ENCODE measurements around a stretch of chr17.

DNA sequence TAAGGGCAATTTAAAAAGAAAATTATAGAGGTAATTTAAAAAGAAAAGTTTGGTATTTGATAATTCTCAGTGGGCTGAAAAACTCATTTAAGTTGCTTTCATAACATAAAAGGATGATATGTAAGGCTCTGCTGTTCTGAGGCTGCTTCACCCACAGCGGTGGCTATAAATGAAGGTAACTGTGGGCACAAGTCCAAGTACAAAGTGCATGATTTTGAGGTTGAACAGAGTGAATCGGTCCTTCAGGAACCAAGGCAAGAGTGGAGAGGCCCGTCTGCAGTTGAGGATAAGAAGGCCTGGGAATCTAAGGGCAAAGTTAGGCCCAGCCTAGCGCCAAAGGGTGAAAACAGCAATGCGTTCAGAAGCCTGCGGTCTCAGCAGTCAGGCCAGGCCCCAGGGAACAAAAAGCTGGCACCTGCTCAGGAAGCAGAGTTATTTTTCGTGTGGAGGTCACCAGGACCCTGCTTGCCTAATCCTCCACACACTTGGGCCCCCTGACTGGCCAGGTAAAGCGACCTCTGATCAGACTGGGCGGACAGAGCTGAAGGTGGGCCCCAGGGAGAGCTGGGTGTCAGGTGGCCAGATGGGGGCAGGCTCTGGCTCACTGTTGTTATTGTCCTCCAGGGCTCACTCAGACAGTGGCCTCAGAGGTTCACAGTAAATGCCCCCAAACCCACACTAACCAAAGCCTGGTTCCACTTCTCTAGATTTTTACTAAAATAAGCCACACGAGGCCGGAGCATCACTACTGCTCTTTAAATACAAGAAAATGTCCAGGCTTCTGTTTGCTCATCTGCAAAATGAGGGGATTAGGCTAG, 46.5 kb downstream of the TEX2 start:
- RRBS: no CpG with 5 or more reads among the region's 11 CpGs

DNA sequence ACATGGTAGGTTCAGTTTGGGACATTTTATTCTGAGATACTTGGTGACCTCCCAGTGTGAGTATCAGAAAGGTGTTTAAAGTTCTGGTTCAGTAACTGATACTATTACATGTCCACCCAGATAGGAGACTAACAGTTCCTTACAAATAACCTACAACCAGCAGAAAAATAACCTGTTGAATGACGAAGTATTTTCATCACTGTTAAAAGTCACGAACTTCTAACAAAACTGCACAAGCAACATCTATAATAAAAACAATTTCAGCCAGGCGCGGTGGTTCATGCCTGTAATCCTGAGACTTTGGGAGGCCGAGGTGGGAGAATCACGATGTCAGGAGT, 25.3 kb downstream of the TEX2 start:
- RRBS: no CpG with 5 or more reads among the region's 6 CpGs

DNA sequence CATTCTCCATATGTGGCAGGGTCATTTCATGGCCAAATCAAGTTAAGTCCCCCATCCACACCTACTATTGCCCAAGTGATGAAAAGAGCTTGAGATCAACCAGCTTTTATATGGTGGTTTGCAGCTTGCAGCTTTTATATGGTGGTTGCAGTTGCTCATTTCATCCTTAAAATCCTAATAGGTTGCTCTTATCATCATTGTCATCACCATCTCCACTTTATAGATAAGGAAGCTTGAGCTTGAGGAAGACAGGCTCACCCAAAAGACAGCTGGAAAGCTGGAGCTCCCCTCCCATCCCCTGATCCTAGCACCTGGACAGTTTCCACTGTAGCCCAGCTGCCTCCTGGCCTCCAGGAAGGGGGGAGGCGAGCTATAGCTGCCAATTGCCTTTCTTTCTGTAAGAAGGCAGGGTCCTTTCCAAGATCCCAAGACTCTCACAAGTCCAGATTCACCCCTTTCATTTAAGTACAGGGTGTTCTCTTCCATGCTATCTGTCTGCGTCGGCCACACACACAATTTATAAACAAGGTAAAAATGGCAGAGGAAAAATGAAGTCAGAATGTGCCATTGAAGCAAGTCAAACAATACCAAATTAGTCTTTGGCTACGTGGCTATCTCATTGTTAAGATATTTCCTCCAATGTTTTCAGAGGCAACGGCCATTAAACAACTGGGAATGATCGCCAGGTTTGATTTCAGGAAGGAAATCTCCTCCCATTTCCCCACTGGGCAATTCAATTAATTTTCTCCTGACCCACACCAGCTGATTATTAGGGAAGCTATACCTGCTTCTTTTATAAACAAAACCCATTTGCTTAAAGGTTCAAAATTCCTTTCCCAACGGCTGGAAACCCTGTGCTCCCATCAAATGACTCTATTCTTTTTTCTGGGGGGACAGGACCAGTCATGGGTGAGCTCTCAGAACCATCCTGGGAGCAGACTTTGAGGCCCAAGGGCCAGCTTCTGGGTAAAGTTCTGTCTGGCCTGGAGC, 63.2 kb downstream of the PECAM1 start:
- RRBS: no CpG with 5 or more reads among the region's 7 CpGs

DNA sequence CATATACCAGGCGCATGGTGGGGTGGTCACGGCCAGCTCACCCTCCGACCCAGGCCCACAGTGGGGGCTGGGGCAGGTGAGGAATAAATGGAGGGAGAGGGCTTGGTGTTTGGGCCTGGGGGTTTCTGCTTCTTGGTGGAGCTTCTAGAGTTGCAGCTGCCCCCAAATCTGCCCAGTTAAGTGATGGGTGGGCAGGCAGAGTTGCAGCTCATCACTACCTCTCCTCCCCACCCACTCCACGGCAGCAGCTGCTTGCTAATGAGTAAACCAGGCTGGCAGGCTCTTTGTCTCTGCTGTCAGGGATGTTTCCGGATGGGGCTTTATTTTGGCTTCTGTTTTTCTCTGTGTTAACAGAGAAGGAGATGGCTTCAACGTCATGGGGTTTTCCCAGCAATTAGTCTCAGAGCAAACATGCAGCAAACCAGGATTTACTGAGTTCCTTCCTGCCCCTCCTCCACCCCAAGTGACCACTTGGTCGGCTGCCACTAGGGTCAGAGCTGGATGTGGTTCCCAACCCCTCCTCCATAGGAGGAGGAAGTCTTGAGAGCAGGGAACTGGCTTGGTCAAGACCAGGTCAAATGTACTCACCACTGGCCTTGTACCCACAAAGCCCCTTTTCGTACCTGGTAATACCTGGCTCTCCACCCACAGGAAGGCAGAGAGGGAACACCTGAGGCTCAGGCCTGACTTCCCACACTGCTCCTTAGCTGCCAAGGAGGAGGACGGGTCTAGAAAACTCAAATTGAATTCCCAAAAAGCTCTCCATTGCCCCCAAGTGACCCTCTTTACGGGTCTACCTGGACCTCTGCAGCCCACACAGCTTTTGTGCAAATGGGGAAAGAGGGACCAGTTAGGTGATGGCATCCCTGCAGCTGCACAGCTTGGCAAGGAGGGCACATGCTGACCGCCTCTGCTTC, 46.3 kb downstream of the PECAM1 start:
- RRBS: no CpG with 5 or more reads among the region's 11 CpGs

DNA sequence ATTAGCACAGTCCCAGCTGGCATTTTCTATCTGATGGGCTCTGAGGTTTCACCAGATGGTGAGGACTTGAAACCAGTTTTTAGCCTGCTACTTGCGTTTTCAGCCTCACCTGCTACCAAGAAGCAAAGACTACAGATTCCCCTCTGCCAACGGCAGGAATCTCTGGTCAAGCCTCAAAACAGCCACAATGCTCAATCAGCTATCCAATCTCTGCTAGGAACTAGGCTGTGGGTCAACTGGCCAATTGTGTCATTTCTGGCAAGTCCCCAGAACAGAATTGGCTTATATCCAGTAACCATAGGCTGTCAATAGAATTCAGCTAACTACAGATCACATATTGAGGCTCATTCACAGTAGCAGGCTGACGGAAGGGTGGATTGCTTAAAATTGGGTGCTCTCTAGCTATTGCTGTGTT, 11.7 kb downstream of the PECAM1 start:
- RRBS: no CpG with 5 or more reads among the region's 3 CpGs

DNA sequence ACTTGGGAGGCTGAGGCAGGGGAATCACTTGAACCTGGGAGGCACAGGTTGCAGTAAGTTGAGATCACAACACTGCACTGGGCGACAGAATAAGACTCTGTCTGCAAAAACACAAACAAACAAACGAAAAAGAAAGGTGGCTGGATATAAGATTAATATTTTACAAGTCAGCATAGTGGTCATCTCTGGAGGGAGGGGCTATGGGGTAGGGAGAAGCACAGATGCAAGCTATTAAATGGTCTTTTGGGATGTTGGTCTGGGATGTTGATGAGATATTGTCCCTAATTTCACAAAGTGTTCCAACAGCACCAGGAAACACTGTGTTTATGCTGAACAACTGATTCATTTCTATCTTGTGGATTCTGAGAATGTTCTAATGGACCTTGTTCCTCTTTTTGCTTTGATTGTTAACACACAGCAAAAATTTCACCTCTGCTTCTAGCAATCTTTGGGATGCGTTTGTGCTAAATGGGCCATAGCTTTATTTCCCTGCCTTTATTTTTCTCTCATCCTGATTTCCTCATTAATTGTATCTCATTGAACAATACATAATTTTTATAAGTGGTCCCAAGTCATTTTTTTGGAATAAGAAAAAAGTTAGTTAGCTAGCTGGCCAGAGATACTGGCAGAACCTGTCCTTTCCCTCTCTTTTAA, 9.7 kb downstream of the PECAM1 start:
- RRBS: no CpG with 5 or more reads among the region's 3 CpGs

DNA sequence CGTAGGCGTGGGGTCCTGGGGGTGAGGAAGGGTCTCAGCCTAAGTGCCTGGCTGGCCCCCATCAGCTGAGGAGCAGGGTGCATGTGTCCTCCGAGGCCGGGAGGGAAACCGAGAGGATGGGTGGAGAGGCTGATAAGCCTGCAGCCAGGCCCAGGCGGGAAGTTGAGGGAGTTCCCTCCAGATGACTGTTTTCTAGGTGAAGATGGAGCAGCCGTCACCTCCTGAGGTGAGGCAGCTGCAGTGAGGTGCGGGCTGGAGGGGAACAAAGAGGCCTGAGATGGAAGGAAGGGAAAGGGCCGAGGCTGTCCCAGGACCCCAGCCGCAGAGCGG, 3.1 kb downstream of the PECAM1 start:
- RRBS: no CpG with 5 or more reads among the region's 11 CpGs

DNA sequence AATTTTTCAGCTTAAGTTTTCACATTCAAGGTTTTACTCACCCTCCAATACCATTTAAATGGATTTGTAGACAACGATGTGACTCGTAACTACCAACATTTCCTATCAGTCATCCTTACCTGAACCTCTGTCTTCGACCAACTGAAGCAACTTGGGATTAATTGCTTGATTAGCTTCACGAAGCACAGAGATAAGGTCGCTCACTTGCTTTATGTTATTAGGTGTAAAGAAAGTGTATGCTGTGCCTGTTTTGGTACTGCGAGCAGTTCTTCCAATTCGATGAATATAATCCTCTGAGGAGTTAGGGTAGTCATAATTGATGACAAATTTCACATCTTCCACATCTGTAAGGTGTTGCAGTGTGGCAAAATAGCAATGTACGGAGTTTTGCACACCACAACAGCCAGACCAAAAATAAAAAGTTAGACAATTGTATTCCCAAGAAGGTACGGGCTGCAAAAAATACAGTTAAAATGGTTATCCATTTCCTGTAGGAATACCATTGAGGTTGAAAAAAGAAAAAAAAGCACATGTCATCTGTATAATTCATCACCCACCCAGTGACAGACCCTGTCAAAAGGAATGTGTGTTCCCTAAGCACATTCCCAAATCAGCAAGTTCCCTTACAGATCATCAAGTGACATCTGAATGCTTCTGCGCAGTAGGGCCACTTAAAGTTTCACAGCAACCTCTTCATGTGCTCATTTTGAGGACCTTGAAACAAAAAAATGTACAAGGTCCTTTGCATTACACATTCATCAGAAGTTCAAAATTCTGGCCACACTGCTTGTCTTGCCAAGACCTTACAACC, 3.8 kb upstream of the POLG2 start:
- RRBS: no CpG with 5 or more reads among the region's 10 CpGs

DNA sequence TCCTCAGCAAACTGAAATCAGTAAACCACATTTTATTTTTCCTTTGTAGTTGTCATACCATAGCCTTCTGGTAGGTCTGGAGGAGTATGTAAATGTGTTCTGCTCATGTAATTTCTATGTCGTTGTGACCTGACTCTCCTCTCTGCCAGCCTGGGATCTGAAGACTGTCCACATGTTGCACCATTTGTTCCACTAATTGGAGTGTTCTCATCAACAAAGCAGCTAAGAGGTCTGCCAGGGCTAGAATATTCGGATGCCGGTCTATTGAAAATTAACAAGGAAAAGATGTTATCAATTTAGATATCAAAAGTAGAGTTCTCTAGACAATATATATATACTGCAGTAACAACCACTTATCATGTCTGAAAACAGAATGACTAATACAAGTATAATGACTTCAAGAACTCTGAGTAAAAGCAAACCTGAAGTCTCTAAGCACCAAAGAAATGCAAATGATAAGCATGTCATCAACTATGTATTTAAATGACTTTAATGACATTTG, 74.0 kb downstream of the CEP95 start:
- RRBS: no CpG with 5 or more reads among the region's 3 CpGs

DNA sequence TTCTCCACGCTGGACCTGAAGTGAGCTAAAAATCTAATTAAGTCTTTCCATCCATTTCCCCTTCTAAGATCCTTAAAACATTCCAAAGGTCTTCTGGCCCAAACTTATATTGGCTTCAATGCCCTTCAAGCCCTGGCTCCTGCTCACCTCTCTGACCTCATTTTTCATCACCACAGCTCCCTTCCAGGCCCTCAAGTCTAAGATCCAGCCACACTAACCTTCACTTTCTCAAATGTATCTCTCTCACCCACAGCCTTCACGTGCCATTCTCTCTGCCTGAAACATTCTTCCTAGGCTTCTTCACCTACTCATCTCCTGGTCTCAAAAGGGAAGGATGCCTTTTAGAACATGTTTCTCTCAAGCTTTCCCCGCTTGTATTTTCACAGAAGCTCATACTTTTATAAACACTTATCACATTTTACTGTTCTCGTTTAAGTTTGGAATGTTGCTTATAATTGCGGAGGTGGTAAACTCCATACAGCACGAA, 50.3 kb downstream of the SMURF2 start:
- RRBS: no CpG with 5 or more reads among the region's 6 CpGs

GRCh38 chr17:64922908-64923508, 3.7 kb upstream of the LRRC37A3 start:
- RRBS: no CpG with 5 or more reads among the region's 7 CpGs

GRCh38 chr17:65036920-65037951, 19.3 kb downstream of the GNA13 start:
- RRBS: no CpG with 5 or more reads among the region's 7 CpGs

DNA sequence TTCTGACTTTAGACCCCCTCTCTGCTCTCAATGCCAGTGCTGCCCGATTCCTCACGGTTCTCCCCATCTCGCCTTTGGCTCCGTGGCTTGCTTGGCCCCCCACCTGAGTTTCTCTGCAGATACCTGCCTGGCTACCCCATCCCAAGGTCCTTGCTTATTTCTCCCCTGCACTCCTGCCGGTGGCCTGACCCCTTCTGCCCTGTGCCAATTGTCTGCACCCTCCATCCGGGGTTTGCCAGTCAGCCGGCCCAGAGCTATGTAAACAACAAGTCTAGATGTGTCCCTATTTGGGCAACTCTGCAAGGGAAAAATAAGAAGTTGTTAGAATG, 46.4 kb downstream of the RGS9 start:
- RRBS: 79% methylated on average over 2 of the region's 7 CpGs

- RRBS: no CpG with 5 or more reads among the region's 3 CpGs
These were observed 108.1 kb downstream of the AXIN2 start for GRCh38 chr17:65453344-65453783.

DNA sequence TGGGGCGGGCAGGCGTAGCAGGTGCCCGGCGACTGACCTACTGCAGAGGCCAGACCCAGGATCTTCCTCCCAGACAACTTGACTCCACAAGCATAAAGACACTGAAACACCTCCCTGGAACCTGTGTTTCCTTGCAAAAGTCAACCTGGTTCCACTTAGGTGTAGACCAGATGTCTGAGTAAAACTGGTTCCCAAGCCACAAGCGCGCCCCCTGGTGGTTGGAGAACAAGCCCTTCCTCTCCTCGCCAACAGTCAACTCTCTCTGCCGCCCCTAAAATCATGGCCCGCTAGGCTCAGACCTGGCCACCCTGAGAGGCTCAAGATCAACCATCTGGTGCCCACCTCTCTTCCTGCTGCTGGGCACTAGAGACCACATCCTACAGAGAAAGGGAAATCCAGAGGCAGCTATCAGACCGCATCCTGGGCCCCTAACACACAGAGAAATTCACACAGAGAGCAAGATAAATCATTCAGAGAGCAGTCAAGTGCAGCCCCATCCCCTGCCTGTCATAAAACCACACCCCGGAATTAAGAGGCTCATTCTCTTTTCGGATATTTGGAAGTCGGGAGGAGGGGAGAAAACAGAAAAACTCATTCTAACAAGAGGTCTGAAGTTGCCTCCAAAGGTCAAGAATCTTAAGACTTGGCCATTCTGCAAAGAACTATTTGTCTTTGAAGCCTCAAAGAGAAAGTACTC, 4.9 kb downstream of the AXIN2 start:
- RRBS: no CpG with 5 or more reads among the region's 13 CpGs

DNA sequence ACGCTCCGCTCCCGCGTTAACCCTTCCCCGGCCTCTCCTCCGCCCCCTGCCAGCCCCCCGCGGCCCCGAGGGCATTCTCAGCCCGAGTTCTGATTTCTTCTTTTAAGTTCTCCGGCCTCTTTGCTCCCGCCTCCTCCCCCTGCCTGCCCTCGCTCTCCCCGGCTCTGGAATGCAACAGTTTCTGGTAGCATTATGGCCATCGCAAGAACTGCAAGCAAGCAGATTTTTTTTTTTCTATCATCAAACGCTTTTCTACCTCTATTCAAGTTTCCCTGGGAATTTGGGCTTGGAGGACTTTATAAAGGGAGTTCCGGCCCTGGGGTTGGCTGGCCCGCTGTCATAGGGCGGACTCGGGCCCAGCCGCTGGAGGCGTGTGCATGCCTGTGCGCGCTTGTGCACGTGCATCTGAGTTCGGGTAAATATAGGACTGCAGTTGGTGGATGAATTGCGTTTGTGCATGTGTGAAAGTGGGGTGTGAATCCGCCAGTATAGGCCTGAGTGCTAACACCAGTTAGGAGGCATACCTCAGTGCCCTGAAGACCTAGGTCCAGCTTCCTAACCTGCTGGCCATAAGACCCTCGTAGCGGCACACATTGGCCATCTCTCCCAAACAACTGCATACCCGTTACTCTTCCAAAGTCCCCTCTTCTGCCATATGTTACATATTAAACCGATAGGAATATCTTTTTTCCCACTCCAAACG, 432 bp upstream of the AXIN2 start:
- RRBS: 2% methylated on average over 11 of the region's 33 CpGs

GRCh38 chr17:65564678-65565398, 3.4 kb upstream of the AXIN2 start:
- RRBS: no CpG with 5 or more reads among the region's 11 CpGs

DNA sequence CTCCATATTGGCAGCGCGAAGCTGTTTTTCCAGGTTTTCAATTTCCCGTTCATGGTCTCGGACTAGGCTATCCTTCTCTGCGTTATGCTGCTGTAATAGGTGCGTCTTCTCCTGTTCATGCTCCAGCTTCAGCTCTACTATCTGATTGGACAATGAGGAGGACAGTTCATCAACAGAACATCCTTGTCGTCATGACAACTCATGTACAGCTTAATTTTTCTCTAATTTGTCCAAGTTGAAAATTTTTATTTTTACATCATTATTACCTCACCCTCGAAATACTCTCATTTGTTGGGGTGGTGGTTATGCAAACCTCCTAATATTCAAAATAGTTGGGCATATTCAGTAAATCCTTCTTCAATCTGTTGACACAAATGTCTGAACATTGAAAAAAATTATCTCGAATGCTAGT, 289.7 kb downstream of the CEP112 start:
- RRBS: no CpG with 5 or more reads among the region's 9 CpGs

DNA sequence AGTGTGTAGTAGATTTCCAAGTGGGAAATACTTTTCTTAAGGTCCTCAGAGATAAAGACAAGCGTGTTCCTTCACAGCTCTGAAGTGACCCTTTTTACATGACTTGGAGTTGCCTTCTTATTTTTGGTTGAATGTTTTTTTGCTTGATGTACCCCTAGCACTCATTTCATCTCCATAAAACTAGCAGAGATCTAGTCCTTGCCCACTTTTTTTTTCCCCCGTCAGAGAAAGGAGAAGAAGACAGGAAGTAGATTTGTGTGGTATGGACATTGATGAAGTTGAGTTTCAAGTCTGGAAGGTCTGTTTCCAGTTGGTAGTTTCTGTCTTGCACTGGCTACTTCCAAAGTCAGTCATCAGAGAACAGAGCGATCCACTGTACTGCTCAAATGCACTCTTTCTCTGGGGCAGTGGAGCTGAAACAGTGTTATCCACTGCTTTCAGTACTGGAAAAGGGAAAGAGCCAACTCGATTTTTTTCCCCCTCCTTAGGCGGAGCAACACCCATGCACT, 7.2 kb downstream of the PRKCA start:
- RRBS: no CpG with 5 or more reads among the region's 5 CpGs

GRCh38 chr17:66353878-66354158, 51.4 kb downstream of the PRKCA start:
- RRBS: no CpG with 5 or more reads among the region's 7 CpGs

All from mononuclear cell (primary cell).